AG08470 (cell line): ENCODE data around the gene FBXO27.

DNA sequence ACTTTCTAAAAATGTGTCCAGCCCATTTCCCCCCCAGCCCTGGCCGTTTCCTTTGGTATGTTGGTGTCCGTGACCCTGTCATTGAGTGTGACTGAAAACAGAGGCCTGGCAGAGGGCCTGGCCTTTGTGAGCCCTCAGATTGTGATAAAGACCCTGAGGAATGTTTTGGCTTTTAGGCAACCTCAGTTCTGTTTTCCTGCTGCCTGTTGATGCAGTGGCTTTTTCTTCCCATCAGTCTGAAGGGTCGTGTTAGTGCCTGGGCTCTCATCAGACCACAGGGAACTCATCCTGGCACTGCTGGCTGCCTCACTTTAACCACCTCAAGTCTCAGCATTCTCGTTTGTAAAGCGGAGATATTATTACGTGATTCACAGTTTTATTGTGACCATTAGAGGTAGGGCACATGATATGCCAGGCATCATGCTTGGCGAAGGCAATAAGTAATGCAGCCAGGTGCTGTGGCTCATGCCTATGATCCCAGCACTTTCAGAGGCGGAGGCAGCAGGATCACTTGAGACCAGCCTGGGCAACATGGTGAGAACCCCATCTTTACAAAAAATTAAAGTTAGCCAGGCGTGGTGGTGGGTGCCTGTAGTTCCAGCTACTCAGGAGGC lies 13.8 kb downstream of the SPINT2 start:
- RRBS = no CpG with 5 or more reads among the region's 9 CpGs

GRCh38 chr19:38352216-38352851 lies 16.7 kb downstream of the CATSPERG start:
- RRBS = no CpG with 5 or more reads among the region's 11 CpGs

DNA sequence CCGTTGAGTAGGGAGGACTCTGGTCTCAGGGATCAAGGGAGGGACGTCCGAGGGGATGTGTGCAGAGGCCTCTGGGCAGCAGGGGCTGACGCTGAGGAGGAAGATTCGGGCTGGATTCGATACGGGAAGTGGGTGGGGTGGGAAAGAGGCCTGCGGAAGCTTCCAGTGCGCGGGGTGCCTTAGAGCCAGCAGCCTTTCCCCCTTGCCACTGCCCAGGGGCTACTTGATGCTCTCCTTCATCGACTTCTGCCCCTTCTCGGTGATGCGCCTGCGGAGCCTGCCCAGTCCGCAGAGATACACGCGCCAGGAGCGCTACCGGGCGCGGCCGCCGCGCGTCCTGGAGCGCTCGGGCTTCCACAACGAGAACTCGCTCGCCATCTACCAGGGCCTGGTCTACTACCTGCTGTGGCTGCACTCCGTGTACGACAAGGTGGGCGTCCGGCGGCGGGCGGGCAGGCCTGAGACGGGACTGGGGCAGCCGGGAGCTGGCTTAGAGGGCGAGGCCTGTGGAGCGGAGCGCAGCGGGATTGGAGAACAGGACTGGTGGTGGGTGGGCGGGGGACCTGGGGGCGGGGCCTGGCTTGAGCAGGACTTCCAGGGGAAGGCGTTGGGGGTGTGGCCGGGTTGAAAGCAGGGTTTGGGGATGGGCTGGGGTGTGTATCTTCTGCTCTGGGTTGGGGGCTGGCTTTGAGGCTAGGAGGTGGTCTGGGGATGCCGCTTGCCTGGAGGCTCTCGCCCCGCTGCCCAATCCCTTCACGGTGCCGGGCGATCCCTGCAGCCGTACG lies 12.7 kb upstream of the PSMD8 start:
- RRBS = 2% methylated on average over 9 of the region's 55 CpGs

DNA sequence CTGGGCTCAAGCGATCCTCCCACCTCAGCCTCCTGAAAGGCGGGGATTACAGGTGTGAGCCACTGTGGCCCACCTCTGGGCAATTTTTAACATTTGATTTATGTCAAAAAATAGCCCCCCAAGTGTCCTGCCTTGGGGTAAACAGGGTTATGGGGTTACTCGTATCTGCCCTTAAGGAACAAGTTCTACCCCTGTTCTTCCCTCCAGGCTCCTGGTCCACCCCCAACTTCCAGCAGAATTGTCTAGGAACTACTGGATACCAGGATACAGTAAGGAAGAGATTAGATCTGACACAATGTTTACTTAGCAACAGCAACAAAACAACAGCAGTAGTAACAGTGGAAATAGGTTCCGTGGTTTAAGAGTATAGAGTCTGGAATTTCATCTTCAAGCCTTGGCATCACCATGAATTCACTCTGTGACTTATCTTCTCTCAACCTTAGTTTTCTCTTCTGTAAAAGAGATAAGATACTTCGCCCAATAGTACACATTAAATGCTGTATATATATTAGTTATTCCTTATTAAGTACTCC lies 1.8 kb upstream of the FAM98C start:
- RRBS = no CpG with 5 or more reads among the region's 5 CpGs

- RRBS = 2% methylated on average over 11 of the region's 30 CpGs
Measured at GRCh38 chr19:38403539-38403907, 630 bp downstream of the FAM98C start.

GRCh38 chr19:38624611-38625129 lies 5.7 kb downstream of the EIF3K start:
- RRBS = no CpG with 5 or more reads among the region's 4 CpGs

DNA sequence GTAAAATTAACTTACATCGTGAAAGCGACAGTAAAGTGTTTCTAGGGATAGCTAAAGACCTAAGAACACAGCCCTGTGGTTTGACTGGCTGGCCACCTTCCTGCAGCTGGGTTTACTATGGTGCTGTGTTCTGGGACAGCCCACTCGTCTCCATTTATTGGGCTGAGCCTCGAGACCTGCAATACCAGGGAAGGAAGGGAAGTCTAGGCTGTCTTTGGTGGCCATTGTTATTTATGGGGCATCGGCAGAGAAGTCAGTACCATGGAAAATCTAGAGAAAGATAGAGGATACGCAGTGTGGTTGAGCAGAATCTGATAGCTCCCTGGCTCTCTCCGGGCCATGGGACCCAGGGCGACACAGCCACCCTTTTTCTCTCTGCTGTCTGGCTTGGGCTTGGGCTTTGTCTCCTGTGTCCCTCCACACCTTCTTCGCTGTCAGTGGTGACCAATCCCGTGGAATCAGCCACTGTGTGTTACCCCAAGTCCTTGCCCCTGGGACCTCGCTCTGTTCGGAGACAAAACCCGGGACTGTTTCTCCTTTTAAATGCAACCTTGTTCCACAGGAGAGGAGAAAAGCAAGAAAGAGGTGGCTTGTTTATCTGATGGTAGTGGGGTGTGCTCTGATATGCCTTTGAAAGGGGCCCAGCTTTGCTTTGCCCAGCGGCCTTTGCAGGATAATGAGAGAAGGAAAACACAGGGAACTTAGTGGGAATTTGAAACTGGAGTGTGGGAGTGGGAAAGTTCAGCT lies 31.0 kb downstream of the ACTN4 start:
- RRBS = no CpG with 5 or more reads among the region's 14 CpGs

DNA sequence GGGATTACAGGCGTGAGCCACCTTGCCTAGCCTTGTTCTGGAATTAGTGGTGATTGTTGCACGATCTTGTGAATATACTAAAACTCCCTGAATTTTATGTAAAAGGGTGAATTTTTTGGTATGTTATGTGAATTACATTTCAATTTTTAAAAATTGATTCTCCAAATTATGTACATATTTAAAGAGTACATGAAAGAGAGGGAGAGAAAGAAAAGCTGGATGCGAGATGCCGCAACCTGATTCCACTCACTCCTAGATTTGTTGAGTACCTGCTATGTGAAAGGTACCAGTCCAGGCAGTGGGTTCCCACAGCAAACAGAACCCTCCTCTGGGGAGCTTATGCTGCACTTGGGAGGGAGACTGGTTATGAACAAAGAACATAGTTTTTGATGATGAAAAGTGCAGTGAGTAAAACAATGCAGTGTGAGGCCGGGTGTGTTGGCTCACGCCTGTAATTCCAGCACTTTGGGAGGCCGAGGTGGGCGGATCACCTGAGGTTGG lies 43.3 kb downstream of the ACTN4 start:
- RRBS = no CpG with 5 or more reads among the region's 8 CpGs

DNA sequence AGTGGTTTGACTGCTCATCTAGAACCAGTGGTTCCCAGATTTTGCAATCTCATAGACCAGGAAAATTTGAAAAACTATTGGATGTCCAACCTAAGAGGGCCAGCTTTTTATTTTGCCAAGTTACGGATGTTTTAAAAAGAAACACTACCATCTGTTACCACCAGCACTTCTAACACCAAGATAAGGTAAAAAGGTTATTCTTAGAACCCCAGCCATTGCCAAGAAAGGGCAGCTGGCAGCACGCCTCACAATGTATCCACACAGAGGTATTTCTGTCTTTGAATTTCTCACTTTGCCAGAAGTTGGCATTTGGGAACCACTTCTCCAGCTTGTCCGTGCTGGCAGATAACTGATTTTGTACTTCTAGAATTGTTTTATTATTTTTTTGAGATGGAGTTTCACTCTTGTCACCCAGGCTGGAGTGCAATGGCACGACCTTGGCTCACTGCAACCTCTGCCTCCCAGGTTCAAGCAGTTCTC lies 28.7 kb downstream of the CAPN12 start:
- RRBS = no CpG with 5 or more reads among the region's 4 CpGs

DNA sequence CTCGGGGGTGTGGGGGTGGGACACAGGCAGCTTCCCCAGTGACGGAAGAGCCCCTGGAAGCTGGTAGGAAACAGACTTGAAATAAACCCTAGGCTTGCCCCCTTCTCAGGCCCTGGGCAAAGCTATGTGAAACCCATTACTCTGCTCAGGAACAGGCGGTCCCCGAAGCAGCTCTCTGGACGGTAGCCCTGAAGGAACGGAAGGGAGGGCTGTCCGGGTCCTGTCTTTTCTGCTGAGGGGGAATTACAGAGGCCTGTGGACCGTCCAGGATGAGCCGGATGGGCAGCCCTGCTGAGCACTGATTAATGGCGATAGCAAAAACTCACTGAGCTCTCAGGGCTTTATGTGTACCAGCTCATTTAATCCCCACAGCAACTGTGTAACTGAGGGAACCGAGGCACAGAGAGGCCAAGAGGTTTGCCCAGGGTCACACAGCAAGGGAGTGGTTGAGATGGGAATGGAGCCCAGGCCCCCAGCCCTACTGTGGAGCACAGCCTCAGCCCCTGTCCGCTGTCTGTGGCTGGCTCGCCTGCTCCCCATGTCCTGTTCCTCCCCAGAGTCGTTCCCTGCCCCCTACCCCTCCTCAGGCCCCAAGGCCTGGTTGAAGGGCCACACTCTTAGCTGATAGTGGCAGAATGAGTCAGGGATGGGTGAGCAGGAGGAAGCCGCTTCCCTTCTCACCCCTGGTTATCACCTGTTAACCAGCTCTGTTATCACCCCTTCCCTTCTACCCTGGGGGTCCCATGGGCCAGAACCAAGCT lies 21.4 kb downstream of the CAPN12 start:
- RRBS = 95% methylated on average over 3 of the region's 15 CpGs

GRCh38 chr19:38727583-38727810 lies 16.8 kb downstream of the CAPN12 start:
- RRBS = no CpG with 5 or more reads among the region's 7 CpGs

GRCh38 chr19:38730996-38731287 lies 13.3 kb downstream of the CAPN12 start:
- RRBS = 94% methylated on average over 6 of the region's 9 CpGs

- RRBS = 91% methylated on average over 6 of the region's 19 CpGs
Measured at GRCh38 chr19:38808678-38809199, 4.0 kb downstream of the LGALS4 start.

DNA sequence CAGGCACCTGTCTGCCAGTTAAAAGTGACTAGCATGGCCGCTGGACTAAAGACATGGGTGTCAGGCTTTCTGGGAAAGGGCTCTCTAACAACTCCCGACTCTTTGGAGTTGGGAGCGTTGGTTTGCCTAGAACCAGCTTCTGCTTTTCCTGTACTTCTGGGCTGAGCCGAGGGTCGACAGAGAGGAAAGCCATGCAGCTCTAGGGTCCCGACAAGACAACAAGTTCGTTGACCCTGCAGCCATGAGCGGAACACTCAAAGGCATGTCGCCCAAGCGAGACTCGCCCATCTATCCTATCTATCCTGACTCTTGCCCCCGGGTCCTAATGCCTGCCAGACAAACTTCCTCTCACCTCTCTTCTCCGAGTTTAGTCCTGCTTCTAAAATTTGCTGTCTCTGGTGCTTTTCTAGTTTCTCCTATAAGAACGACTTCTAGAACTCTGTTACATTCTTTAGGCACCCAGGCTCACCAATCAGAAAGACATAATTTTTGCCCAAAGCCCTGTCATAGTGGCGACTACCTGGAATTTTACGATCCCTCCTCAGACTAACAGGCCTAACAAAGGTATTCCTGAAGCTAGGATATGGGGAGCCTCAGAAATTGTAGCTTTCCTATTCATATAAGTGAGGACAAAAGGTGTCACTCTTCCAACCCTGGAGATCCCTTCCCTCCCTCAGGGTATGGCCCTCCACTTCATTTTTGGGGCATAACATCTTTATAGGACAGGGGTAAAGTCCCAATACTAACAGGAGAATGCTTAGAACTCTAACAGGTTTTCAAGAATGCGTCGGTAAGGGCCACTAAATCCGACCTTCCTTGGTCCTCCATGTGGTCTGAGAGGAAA lies 7.9 kb downstream of the ECH1 start:
- RRBS = no CpG with 5 or more reads among the region's 19 CpGs

DNA sequence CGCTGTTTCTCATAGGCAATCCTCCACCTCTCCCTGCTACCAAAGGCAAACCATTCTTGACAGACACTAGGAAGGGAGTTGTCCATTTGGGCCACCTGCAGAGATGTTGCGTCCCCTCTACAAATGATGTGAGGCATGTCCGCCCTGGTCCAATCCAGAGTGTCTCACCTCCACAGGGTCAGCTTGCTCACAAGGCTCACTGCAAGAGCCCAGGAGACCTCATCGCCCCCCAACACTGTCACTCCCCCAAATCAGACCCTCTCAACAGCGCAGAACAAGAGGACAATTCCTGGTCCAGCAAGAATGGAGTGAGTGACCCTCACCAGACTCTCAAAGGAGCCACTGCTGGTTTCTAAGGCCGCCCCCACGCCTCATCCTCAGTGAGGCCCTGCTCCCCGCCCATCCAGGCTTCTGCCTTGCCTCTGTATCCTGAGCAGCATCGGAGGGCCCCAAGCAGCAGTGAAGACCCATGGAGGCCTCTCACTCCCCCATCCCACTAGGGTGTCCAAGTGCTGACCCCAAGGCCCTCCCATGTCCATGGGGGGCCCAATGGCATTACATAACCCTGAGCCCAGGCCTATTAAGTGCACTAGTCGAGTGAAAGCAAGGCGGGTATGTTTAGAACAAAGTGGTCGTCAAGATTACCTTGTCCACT lies 6.5 kb downstream of the HNRNPL start:
- RRBS = no CpG with 5 or more reads among the region's 12 CpGs

GRCh38 chr19:38869125-38870406 lies 8.5 kb downstream of the RINL start:
- RRBS = 2% methylated on average over 12 of the region's 83 CpGs

- RRBS = 95% methylated on average over 7 of the region's 24 CpGs
Measured at GRCh38 chr19:38893225-38894356, 5.8 kb downstream of the SIRT2 start.

GRCh38 chr19:38949478-38950335 lies 19.0 kb downstream of the MRPS12 start:
- RRBS = 21% methylated on average over 15 of the region's 71 CpGs

- RRBS = 5% methylated on average over 15 of the region's 35 CpGs
Measured at GRCh38 chr19:39032388-39032898, at the start of gene FBXO27. FBXO27 (minus strand) TSS chr19:39032549.

DNA sequence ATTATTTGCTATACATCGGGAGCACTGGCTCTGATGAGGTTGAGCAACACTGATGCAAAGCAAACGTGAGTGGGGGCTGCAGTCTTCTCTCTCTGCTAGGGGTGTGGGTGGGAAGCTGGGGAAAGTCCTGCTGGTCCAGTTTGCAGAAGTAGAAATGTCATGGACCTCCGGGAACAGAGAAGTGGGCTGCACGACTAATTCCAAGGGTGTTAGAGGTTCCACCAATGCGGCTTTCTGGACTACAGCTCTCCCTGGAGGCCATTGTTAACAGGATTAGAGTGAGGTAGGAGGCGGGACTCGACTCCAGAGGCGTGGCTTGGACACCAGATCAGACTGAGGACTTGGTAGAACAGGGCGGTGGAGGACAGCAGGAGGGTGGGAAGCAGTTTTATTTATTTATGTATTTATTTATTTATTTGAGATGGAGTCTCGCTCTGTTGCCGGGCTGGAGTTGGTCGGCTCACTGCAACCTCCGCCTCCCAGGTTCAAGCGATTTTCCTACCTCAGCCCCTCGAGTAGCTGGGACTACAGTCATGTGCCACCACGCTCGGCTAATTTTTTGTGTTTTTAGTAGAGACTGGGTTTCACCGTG lies 5.9 kb upstream of the FBXO27 start:
- RRBS = no CpG with 5 or more reads among the region's 18 CpGs